Measurements from ENCODE around the gene TMEM45B.

DNA sequence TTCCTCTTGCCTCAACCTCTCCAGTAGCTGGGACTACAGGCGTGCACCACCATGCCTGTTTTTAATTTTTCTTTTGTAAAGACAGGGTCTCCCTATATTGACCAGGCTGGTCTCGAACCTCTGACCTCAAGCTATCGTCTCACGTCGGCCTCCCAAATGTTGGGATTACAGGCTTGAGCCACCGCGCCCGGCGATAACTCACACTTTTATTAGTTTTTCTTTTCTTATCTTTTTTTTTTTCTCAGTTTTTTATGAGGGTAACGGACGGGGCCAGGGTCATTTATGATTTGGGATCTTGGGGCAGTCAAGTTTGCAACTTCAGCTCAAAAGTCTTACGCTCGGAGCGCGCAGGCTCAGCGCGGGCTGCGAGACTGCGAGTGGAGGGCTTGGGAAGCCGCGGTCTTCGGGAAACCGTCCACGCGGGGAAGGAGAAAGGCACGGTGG lies 747 bp upstream of the BARX2 start:
- PRO-cap = no peak

- PRO-cap = no peak
Observed at GRCh38 chr11:129543140-129543602, 167.5 kb downstream of the BARX2 start.

GRCh38 chr11:129815402-129816189 lies at the start of gene TMEM45B:
TMEM45B (plus strand) TSS chr11:129815848.
- PRO-cap = no peak

DNA sequence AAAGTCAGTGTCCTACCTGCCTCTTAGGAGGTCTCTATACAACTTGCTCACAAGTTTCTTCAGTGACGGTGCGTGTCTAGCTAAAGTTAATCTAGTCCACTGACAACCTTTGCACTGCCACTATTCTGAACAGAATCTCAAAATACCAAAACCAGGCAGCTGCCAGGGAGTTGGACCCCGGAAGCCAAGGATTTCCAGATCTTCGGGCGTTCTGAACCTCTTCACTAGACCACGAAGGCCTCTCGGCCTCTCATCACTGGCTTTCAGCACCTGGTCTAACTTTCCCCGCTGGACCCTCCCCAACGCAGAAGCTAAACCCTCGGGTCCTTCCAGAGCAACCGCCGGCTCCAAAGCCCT lies 529 bp downstream of the NFRKB start:
- PRO-cap = no peak

DNA sequence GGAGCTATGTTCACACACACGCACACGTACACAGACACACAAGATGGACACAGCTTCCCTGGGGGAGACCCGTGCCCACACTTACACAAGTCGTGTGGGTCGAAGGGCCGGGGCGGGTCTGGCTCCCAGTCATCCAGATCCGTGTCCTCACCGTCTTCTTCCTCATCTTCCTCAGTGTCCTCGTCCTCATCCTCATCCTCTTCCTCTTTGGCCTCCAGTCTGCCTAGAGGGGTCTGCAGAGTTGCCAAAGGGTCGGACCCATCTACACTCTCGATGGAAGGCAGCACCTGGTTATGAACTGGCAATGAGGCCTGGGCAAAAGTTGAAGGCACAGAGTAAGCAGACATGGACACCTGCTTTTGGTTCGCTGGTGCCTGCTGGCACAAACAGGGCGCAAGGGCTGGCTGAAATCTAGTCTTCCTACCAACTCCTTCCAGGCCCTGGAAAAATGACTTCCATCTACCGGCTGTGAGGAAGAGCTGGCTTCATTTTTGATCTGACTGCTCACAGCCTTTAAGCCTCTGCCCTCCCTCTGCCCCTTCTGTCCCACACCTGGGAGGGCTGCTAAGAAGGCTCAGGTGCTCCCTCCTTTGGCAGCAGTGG lies 51.8 kb upstream of the NFRKB start:
- PRO-cap = no peak

DNA sequence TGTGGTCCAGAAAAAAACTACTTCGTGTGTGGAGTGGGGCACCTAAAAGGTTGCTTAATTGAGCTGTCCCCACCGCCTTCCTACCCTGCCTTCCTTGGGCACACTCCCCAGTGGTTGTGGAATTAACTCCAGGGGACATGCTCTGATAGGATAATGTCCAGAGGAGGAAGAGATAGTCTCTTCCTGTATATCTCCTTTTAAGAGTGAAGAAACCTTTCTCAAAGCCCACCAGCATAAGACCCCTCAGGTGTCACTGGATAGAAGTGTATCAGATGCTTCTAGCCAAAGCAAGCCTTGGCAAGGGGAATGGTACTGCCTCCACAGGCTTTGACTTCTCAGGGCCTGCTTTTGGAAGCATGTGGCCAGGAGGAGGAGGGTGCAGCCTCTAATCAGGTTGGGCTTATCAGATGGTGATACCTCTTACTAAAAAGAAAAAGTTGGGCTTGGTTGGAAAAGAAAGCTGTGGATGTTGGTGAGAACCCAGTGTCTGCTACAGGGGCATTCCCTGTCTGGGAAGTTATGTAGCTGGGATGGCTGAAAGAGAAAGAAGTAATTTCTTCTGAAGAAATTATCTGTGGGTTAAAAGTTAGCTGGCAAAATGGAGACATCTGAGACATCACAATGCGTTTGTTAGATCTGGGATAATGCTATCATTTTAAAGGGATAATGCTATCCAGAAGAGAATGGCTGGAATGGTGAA lies 7.0 kb downstream of the APLP2 start:
- PRO-cap = no peak

- PRO-cap = no peak
Observed at GRCh38 chr11:130085924-130086374, 16.3 kb downstream of the APLP2 start.

DNA sequence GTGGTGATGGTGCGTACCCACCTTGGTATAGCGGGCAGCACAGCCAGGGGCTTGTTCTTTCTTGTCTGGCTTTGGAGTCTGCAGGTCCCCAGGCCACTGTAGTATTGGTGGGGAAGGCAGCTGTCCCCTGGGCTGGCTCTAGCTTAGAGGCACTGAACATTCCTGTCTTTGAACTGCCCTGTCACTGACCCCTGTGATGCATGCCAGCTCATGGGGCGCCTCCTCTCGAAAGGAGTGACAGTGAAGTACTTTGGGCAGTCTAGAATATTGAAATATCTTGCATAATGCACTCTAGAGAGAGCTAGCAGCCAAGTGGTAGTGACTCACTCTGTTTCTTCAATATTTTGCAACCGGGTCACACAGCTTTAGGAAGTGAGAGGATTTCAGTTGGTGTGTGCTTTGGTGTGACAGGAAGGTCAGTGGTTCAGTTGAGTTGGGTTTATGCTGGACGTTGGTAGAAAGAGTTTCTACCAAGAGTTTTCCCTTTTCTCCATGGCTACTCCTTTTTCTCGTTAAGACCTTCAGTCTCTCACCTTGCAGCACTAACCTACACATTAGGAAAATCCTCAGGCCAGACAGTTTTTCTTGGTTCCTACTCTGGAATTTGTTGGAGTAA lies 35.5 kb upstream of the ST14 start:
- PRO-cap = no peak

GRCh38 chr11:130132025-130132582 lies 27.5 kb upstream of the ST14 start:
- PRO-cap = no peak

- PRO-cap = no peak
Observed at GRCh38 chr11:130179848-130180455, 20.4 kb downstream of the ST14 start.

- PRO-cap = no peak
Observed at GRCh38 chr11:130209225-130209774, 49.7 kb downstream of the ST14 start.

- PRO-cap = no peak
Observed at GRCh38 chr11:130217537-130218083, 58.0 kb downstream of the ST14 start.

DNA sequence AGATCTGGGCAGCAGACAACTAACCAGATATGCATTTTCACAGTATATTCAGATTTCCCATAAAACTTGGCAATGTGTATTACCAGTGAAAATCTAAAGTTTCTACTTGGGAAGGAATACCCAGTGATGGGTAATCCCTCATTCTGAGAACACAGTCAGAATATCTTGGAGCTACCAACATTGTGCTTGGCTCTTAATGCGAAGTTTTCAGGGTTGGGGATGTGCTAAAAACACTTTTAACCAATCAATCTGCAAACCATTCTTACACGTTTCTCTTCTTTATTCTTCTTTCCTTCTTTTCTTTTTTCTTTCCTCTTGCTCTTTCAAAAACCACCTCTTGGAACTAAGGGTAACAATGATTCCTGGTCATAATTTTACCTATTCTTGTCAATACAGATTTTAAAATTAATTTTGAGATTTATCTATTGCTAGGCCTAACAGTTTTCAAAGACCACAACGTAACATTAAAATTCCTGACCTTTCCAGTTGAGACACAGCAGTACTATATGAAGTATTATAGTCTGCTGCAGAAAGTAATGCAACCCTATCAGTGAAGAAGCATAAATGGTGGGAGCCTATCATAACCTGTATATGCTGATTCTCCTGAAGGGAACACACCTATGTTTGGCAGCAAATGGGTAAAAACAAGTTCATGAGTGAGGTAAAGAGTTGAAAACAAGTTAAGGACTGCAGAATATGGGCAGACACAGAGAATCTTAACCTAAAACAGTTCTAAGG lies 72.0 kb downstream of the ST14 start:
- PRO-cap = no peak

DNA sequence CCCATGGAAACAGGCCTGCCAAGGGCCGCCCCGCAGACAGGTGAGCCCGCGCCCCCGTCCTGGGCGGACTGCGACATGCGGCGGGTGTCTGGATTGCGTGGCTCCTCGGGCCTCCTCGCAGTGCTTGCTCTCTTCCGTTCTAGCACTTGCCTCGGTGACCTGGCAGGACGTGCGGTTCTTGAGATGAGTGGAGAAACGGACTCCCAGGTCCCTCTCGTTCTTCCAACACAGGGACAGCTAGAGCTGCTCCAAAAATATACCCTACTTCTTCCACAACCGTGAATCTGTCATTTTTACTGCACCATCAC lies 645 bp upstream of the ZBTB44 start:
- PRO-cap = no peak

GRCh38 chr11:130318739-130319057 lies 4.0 kb upstream of the ZBTB44 start:
- PRO-cap = no peak

DNA sequence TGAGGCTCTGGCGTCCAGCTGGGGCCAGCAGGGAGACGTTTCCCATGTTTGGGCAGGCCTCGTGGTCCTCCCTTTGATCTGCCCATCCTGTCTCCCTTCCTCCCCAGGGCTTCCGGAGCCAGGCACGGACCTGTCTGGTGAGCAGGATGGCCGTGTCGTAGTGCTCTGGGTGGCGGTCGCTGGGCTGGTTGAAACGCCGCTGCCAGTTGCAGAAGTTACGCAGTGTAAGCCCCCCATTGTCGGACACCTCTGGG lies 9.6 kb downstream of the ADAMTS8 start:
- PRO-cap = no peak

GRCh38 chr11:130434387-130434781 lies 6.0 kb upstream of the ADAMTS8 start:
- PRO-cap = no peak

- PRO-cap = no peak
Observed at GRCh38 chr11:130580285-130581057, 132.0 kb downstream of the ADAMTS15 start.

GRCh38 chr11:130608810-130609479 lies 160.5 kb downstream of the ADAMTS15 start:
- PRO-cap = no peak

DNA sequence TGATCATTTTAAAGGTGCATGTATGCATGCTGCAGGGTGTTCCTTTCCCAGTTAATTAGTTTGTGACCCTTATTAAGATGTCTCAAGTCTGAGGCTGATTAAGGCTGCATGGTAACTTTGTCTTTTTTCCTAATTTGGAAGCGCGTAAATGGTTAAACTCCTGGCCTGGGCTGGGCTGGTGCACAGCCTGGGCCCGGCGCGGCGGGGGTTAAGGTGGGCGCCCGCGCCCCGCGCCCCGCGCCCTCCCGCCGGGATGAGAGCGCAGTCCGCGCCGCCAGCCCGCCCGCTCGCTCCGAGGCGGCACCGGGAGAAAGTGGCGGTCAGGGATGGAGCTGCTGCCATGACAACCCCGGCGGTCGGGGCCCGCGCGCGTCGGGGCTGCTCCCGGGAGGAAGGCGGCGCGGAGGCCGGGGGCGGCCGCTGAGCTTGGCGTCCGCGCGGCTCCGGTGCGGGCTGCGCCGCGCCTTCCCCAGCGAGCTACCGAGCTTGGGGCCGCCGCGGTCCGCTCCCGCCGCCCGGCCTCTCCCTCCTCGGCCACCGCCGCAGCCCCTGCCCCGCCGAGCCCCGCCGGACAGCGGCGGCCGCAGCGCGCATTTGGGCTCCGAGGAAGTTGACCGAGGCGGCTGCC lies 539.9 kb downstream of the NTM start:
- PRO-cap = no peak